Zone of skin (tissue), 1 donor: ENCODE measurements around a stretch of chr3.

- RRBS = no CpG with 5 or more reads among the region's 3 CpGs
Measured at GRCh38 chr3:56956317-56956801, 104.1 kb upstream of the SPATA12 start.

GRCh38 chr3:57595914-57596364 is 1.2 kb downstream of the ARF4 start:
- RRBS = 7% methylated on average over 2 of the region's 10 CpGs

DNA sequence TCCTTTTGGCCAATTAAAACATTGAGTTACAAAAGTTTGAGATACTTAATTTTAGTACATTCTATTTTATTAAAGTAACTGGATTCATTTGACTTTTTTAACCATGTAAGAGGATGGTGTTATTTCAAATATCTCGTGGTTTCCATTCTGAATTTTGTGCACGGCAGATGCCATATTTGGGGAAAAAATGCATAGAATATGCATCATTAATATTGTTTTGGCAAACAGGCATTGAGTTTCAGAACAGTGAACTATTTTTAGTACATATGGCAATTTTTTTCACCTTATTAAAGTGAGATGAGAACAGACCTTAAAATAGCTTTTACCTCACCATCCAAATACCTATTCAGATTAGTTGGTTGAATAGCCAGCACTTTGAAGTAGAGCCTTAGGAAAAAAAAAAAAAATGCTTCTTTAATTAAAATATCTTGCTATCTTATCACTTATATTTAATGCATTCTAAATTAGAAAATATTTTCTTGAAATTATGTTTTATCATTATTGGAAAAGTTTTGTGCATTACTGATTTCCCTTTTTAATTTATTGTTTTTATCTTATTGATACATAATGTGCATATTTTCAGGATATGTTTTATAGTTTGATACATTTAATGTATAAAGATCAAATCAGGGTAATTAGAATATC is 117.3 kb upstream of the FLNB start:
- RRBS = no CpG with 5 or more reads among the region's 2 CpGs

DNA sequence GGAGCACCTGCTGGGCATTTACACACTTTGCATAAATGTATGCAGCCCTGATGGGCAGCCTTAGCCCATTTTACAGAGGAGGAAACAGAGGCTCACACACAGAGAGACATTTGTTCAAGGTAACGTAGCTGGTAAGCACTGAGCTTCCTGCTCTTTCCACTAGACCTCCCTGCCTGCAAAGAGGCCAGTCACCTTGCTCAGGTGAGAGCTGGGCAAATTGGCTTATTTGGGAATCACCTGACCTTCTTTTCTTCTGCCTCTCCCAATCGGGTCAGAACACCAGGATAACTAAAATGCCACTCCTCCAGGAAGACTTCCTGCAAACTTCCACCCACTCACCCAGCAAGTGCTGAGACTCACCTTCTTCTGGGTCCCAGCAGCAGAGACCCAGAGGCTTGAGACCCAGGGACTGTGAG is 51.3 kb upstream of the FLNB start:
- RRBS = no CpG with 5 or more reads among the region's 2 CpGs

DNA sequence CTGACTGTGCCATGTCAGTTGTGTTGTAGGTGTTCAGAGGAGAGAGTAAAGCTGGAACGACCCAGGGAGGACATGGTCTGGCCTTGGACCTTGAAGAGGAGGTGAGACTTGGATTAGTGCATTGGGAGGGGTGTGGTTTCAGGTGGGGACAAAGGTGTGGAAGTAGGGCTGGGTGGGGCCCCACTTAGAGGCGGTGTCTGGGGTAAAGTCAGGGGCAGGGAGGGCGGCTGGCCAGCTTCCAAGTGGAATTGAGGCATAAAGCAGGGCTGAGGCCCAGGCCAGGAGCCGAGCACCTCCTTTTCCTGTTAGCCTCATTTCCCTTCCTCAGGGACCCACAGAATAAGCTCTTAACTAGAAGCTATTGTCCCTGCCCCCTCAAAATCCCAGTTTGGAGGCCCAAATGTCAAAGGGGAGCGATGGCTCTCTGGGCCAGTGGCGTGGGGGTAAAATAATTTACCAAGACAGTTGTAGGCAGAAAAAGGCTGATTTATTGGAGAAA is 36.2 kb upstream of the FLNB start:
- RRBS = no CpG with 5 or more reads among the region's 6 CpGs

DNA sequence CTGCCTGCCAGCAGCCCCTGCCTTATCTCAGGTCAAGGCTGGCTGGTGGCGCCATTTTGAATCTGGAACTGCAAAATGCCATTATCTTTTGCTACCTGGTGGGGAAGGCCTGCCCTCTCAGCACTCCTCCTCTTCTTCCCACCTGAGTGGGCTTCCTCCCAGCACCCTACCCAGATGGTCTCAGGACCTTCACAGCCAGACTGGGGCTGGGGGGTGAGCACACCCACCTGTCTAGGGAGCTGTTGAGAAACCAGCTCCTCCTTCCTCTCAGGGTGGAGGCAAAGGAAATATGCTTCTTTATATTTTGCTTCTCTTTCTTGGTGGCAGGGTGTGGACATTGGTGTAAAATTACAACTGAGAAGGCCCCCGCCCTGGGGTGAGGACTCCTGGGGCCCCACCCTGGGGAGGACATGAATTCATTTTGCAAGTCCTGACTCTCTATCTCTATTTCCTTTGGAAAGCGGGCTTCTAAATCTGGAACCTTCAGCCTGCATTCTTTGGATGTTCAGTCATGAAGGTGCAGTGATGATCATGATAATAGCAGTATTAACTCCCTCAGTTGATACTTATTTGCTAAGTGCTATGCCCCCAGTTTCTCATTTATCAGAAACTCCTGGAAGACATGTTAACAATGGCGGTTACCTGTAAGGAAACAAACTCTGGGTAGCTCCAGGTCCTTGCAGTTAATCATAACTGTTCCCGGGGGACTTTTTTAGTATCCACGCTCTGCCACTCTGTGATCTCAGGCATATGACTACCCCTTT is 7.5 kb upstream of the FLNB start:
- RRBS = no CpG with 5 or more reads among the region's 6 CpGs

DNA sequence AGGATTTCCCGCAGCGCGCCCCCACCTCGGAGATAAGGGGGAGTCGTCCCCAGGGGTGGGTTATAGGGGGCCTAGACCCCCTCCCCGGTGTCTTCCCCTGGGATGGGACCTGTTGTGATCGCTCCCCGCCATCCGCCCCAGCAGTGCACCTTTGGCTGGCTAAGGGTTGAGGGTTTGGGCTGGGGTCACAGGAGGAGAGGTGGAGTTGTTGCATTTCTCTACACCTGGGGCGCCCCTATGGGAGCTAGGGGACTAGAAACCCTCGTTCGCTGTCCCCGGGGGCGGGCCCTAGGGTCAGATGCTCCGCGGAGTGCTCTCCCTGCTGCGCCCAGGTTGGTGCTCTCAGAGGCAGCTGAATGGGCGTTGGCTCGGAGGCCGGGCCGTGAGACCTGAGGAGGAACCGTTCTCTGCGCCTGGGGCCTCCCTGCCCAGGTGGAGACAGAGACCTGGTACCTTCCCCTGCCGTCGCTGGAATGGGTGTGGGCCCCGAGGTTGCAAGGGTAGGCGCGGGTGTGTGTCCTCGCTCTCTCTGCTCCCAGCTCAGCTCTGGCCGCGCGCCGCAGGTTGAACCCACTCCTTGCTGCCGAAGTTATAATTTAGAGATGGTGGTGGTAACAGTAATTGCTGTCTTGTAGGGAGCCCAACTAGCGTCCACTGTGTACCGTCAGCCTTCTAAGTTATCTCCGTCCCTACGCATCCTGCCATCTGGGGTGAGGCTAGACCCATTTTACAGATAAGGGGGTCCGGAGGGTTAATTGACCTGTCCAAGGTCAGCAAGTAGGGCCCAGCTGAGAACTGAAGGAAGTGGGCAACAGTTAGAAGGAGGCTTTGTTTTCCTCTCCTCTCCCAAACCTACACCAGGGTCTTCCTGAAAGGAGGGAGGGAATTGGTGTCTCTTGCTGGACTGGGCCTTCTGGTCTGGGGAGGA is 974 bp downstream of the FLNB start:
- RRBS = 3% methylated on average over 7 of the region's 39 CpGs

DNA sequence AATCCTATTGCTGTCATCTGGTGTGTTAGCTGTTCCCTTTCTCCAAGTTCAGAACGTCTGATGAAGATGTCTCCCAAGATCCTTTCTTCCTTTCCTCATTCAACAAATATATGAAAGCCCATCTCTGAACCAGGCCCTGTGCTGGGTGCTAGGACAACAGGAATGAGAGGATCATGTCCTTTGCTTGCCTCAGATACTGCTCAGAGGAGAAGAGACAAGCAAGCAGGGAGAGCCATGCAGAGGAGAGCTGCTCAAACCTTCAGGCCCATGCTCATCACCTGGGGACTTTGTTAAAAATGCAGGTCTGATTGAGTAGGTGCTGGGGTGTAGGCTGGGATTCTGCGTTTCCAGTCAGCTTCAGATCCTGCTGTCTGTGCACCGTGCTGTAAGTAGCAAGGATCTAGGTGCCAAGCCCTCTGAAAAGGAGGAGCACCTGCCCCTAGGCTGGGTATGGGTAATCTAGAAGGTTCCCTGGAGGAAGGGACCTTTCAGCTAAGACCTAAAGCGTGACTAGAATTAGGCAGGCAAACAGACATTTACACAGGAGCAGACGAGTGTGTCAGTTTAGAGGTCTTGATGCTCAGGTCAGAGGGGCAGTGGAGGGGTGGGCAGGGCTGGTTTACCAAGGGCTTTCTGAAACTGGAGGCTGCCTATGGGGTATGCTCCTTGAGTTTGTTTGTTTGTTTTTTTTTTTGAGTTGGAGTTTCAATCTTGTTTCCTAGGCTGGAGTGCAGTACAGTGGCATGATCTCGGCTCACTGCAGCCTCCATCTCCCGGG is 7.3 kb downstream of the FLNB start:
- RRBS = no CpG with 5 or more reads among the region's 7 CpGs

GRCh38 chr3:58178554-58179145 is 32.1 kb downstream of the DNASE1L3 start:
- RRBS = no CpG with 5 or more reads among the region's 14 CpGs

DNA sequence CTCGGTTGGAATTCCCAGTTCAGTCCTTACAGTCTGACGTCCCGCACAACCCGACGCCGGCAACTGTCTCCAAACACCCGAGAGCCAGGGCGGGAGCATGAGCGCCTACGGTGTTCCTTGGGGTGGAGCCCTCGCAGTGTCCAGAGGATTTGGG is 788 bp upstream of the ABHD6 start:
- RRBS = no CpG with 5 or more reads among the region's 11 CpGs

DNA sequence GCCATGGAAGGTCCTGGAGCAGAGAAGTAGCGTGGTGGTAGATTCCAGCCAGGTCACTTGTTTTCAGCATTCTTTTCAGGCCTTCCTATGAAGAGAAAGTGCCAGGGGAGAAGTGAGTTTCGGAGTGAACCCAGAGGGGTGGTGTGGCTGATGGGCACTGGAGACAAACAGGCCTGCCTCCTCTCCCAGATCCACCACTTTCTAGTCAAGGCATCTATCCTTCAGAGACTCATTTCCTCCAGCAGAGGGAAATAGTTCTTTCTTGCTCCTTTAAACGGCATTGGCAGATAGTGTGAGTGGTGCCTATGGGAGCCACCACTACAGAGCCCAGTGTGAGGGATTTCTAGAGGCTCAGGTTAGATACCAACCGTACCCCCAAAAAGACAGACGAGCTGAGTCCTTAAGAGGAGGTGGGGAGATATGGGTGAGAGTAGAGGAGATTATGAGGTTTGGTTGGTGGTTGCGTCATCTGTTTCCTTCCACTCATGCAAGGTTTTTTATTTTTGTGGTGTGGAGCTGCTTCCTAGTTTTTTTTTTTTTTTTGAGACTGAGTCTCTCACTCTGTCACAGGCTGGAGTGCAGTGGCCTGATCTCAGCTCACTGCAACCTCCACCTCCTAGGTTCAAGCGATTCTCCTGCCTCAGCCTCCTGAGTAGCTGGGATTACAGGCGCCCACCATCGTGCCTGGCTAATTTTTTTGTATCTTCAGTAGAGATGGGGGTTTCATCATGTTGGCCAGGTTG is 21.4 kb downstream of the PXK start:
- RRBS = no CpG with 5 or more reads among the region's 9 CpGs

DNA sequence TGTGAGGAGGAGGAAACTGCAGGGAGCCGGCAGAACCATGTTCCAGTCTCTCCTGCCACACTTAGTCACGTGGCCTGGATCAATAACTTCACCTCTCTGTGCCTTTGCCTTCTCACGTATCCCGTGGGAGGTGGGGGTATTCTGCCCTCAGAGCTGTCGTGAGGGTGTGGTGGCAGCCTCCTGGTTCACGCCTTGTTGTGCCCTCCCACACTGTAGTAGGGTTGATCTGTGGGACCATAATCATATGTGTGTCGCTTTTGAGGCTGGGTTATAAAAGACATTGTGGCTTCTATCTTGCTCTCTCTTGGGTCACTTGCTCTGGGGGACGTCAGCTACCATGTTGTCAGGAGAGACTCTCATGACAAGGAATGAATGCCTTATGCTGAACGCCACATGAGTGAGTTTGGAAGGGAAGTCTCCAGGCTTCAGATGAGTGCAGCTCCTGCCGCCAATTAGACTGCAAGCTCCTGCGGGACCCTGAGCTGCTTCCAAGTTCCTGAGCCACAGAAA is 4.2 kb upstream of the KCTD6 start:
- RRBS = no CpG with 5 or more reads among the region's 11 CpGs

DNA sequence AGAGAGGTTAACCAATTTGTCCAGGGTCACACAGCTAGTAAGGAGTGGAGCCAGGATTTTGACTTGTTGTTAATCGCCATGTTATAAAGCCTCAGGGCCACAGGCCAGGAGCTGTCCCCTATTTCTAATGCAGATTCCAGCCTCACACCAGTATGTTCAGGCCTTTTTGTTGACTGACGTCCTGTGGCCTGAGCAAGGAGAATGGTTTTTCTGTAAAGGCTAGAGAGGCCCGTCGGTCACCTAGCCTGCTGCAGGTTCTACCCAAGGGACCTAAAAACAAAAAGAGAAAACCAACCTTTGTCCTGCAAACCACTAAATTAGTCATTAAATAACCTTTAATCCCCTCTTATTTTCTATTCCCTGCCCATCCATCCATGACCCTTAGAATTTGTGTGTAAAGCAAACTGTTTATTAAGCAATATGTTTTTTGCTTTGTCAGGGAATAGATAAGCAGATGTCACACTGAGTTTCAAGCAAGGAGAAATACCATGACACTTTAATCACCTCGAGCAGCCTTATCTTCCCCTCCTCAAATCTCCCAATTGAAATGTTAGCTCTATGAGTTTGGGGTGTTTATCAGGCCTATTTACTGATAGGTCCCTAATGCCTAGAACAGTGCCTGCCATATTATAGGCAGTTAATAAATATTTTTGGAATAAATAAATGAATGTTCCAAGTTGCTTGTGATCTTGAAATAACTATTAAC is 14.0 kb downstream of the ACOX2 start:
- RRBS = no CpG with 5 or more reads among the region's 5 CpGs

GRCh38 chr3:58560820-58561316 is 16.3 kb downstream of the FAM107A start:
- RRBS = no CpG with 5 or more reads among the region's 12 CpGs

- RRBS = 92% methylated on average over 1 of the region's 19 CpGs
Measured at GRCh38 chr3:58627149-58627889, 39.3 kb downstream of the FAM3D start.

- RRBS = no CpG with 5 or more reads among the region's 5 CpGs
Measured at GRCh38 chr3:58679910-58680549, 13.5 kb upstream of the FAM3D start.

GRCh38 chr3:58874020-58874711 is 175.7 kb downstream of the CFAP20DC start:
- RRBS = no CpG with 5 or more reads among the region's 5 CpGs

DNA sequence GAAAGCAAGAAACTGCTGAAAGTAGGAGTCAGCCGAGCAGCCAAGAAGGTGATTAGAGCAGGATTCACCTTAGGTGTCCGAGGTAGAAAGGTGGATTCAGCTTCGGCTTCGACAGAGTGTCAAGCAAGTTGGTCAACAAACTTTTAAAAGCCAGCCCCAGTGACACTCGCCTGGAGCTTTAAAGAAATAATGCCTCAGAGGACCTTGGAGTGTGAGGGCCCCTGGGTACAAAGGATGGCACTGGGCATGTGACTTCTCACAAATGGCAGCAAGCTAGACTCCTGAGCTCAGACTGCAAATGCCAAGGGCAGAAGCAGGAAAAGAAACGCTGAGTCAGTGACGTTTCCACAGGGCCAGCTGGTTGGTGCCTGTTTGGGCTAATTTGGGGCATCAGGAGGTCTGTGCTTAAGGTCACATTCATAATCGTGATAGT is 556.6 kb upstream of the CFAP20DC start:
- RRBS = no CpG with 5 or more reads among the region's 8 CpGs

GRCh38 chr3:60081689-60082131 is 1031.9 kb upstream of the CFAP20DC start:
- RRBS = no CpG with 5 or more reads among the region's 4 CpGs

DNA sequence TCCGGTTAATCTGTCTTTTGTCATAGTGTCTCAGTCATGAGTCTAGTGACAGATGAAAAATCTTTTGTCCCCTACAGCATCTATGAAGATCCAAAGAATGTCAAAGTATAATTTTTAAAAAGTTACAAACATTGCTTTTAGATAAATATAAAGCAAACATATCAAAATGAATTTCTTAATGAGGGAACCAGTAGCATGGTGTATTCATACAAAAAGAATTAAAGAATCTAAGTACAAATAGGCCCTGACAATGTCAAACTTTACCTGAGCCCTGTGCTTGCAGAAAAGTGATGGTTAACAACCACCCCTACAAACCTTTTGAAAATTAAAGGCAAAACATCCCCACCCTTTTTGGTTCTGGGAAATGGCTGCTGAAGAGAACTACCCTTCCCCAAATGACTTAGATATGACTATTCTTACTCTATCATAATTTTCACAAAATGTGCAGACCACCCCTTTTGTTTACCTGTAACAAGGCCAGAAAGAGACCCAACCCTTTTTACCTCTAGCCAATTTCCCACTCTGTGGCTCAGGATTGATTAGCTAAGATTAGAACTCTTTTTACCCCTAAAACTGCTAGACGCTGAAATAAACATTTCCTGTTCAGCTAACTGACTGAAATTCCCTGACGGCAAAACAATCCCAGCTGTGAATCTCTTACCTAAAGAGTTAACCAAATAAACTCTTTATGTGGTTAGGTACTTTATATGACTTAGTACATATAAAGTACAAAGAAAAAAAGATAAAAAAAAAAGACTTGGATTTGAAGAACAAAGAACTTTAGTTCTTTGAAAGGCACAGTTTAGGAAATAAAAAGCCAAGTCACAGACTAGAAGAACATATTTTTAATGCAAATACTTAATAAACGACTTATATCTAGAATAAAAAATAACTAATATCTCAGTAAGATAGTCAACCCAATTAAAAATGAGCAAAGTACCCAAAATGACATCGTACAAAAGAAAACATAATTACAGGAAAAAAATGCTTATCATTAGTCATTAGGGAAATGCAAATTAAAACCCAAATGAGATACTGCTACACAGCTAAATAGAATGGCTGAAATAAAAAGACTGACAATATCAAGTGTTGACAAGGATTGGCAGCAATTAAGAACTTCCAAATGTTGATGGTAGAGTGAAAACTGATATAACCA is 988.8 kb downstream of the FHIT start:
- RRBS = no CpG with 5 or more reads among the region's 5 CpGs